Pulmonary lymph node (tissue), 1 donor: ENCODE measurements around a stretch of chr5.

DNA sequence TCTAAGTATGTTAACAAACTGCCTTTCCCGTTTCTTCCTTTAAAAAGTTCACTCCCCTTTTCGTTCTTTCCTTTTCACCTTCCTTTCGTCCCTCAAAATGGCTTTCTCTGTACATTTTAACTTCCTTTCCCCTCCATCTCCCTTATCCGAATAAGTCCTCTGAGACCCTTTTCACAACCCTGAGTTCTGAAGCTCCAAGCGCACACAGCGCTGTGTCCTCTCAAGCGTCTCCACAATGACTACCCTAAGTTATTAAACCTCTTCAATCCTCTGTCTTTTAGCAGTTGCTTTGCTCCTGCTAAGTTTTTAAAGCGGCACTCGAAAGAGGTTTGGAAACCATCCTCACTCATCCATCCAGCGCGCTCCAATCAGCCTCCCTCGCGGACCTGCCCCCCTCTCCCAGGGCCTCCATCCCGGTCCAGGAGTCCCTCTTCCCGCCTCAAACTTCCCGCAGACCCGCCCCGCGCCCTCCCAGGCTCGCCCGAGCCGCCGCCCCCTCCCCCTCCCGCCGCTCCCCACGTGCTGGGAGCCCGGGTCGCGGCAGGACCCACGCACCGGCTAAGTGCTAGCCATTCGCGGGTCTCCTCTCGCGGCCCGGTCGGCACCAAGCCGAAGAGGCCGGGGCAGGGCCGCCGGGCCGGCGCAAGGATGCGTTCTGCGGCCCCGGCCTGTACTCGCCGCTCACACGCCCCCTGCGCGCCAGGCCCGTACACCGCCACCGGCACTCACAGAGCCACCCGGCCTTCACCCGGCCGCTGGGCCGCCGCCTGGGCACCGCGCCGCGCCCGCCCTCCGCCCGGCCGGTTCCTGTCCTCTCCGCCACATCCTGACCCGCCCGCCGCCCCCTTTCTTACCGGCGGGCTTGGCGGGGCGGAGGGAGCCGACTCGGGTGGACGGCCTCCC lies 871 bp downstream of the CHD1 start:
- PRO-cap: bidirectional peak, plus-strand start at position 525 of the sequence, minus-strand start at position 447 of the sequence

GRCh38 chr5:98928588-98928821 lies 302 bp downstream of the CHD1 start:
- PRO-cap: no peak

- PRO-cap: no peak
Measured at GRCh38 chr5:98939075-98939839, 10.4 kb upstream of the CHD1 start.

GRCh38 chr5:101145214-101145484 lies 242.1 kb upstream of the ST8SIA4 start:
- PRO-cap: no peak

- PRO-cap: no peak
Measured at GRCh38 chr5:102531491-102531889, 32.7 kb upstream of the SLCO6A1 start.

- PRO-cap: no peak
Measured at GRCh38 chr5:102758925-102759324, 3.8 kb downstream of the PAM start.

- PRO-cap: no peak
Measured at GRCh38 chr5:102789146-102789871, 34.2 kb downstream of the PAM start.

GRCh38 chr5:102802591-102803233 lies 47.6 kb downstream of the PAM start:
- PRO-cap: no peak

DNA sequence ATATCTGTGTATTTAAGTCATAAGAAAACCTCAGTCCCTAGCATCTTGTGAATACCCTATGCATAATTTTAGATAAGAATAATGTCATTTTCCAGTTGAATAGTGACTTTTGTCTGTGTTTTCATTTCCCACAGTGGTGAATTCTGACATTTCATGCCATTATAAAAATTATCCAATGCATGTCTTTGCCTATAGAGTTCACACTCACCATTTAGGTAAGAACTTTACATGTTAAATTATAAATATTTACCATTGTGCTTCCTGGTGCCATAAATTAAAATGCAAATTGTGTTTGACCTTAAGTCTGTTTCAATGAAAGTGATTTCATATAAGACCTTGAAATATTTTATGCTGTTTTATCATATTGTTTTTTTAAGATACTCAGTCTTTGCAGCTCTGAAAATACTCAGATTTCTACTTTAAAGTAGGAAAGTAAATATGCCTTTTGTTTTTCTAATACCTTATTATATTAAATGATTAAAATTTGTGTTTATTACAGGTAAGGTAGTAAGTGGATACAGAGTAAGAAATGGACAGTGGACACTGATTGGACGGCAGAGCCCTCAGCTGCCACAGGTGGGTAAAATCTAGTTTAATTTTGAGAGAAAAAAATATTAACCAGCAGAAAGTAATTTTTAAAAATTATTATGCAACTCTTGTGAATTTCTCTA lies 170.4 kb downstream of the GIN1 start:
- PRO-cap: no peak

DNA sequence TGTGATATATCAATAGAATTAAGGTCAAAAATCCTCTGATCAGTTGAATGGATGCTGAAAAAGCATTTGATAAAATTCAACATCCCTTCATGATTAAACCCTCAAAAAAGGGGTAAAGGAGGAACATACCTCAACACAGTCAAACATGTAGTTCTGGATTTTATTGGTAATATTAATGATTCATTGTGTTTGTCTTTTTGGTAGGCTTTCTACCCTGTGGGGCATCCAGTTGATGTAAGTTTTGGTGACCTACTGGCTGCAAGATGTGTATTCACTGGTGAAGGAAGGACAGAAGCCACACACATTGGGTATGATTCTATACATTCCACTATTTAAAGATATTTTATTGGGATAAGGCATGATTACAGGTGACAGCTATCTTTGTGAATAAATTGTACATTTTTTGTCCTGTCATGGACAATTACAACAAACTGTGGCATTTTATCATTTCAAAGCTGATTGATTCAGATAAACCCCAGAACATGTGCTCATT lies 169.4 kb downstream of the GIN1 start:
- PRO-cap: no peak

GRCh38 chr5:104452628-104453066 lies 890.1 kb upstream of the NUDT12 start:
- PRO-cap: no peak

- PRO-cap: no peak
Measured at GRCh38 chr5:107387870-107388916, 282.5 kb downstream of the EFNA5 start.

DNA sequence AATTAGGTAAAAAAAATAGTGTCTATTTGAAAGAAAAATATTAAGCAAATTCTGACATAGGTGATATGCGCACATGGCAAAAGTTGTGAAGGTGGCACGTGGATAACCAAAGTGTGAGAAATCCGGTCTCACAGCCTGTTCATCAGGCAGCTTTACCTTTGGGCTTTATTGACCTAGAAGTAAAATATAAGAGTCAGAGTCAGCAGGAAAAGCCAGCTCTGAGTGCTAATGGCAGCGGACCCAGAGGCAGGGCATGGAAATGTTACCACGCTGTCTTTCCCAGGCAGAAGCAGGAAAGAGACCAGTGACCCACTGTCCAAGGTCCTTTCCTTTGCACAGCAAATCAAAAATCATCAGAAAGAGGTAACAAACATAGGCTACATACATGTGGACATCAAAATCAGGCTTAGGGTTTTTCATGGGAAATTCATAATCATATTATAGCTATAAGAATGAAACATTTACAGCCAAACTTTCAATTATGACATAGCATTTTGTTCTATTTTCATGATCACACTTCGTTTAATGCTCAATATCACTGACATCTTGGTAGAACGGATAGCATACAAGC lies 203.1 kb downstream of the EFNA5 start:
- PRO-cap: no peak

GRCh38 chr5:107570734-107571936 lies 99.6 kb downstream of the EFNA5 start:
- PRO-cap: no peak

- PRO-cap: no peak
Measured at GRCh38 chr5:107671371-107671938, 718 bp upstream of the EFNA5 start.

- PRO-cap: no peak
Measured at GRCh38 chr5:107673337-107674144, 2.8 kb upstream of the EFNA5 start.

GRCh38 chr5:107943273-107943930 lies 272.7 kb upstream of the EFNA5 start:
- PRO-cap: no peak

- PRO-cap: no peak
Measured at GRCh38 chr5:108074291-108075076, 307.4 kb downstream of the FBXL17 start.

DNA sequence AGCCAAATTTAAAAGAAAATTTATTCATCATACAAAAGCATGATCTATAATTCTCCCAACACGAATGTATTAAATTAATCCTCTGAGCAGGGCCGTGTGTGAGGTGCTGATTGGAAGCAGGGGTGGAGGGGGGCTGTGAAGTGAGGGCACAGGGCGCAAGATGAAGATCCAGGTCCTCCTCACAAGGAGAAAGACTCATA lies 206.9 kb downstream of the FBXL17 start:
- PRO-cap: no peak

DNA sequence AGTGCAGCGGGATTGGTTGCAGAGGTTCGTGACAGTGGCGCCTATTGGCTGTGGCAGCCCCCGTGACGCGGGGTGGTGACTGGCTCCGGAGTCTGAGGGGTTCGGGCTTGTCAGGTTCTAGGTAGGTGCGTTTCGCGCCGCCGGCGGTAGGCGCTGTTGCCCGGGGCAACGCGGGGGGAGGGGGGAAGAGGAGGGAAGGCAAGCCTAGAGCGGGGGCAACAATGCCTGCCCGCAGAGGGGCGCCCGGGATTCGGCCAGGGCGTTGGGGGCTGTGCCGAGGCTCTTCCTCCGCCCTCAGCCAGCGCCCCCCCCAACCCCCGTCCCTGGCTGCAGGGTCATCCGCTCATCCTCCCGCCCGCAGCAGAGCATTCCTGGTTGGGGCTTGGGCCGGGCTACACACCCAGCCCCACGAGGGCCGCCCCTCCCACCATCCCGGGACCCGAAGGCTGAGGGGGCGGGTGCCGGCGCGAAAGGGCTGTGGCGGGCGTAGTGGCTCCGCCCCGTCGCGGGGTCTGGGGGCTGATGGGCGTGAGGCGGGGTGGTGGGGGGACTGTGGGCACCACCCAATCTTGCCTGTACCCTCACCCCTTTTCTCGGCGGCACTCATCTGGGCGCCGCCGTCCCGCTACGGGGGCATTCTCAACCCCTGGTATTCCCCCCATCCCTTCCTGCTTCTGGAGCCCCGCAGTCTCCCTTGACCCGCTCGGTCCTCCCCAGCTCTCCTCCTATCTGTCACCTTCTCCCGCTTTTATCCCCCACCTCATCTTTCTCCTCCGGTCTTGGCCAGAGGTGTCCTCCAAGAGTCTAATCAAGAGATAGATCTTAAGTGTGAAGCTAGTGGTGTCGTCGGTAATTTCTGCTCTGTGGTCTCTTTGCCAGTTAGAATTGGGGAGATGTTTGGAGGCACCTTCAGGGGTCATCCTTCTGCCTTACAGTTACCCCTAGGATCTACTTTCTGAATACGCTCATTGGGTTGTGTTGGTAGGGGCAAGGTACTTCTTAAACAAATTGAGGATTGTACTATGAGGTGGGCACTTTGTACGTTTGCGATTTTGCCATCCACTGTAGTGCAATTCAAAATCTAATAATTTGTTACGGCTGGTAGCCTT lies 1.5 kb downstream of the FER start:
- PRO-cap: bidirectional peak, plus-strand start at position 113 of the sequence, minus-strand start outside the sequence; bidirectional peak, plus-strand start at position 368 of the sequence, minus-strand start at position 367 of the sequence